Hematopoietic multipotent progenitor cell (in vitro differentiated cells): ENCODE measurements around a stretch of chr9.

- CAGE, long polyA plus RNA: no peak
Observed at GRCh38 chr9:107368207-107369229, 85.4 kb downstream of the RAD23B start.

DNA sequence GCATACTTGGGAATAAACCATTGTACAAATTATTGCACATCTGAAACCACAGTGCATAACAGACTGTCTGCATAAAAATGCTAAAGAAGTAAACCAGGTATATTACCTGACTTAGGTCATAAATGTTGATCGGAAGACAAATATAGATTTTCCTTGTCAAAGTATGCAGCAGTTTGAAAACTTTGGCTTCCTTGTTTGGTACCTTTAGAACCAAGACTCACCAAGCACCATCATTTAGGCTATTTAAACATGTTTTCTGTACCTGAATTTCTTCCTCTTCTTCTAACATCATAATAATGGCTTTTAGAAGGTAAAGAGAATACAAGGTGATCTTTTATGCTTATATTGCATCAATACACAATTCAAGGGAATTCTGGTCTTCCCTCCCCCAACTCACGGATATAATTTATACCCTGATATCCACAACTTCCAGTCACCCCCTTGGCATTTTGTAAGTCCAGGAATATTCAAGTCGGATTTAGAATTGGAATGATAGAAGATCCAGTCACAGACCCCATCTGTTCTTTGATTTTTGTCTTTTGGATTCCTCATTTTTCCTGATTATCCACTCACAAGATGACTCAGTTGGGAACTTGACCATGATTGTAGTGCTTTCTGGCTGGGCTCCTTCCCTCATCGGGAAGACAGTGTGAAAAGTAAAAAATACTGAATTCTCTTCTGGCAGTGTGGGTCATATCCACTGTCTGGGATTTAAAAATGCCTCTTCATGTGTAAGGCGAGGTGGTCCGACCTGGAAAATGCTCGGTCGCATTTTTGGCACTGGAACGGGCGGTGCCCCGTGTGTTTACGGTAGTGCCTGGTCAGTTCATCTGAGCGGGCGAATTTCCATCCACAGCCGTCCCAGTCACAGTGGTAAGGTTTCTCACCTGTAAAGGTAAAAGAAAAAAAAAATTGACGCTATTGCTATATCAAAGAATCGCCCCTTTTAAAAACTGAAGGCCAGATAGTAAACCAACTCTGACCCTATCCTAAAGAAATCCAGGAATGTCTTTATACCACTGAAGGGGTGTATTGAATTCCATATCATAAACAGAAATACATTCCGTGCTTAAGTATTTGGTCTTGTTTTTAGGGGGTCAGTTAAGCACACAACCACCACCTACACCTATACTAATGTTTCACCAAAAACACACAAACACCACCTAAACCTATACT lies 4.1 kb downstream of the KLF4 start:
- CAGE, long polyA plus RNA: start-site peak on the minus strand centred at position 398 of the sequence, 38 bp wide, 113 reads

DNA sequence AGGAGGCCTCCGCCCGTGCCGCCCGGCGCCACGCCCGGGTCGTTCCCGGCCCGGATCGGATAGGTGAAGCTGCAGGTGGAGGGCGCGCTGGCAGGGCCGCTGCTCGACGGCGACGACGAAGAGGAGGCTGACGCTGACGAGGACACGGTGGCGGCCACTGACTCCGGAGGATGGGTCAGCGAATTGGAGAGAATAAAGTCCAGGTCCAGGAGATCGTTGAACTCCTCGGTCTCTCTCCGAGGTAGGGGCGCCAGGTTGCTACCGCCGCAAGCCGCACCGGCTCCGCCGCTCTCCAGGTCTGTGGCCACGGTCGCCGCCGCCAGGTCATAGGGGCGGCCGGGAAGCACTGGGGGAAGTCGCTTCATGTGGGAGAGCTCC lies 1.7 kb downstream of the KLF4 start:
- CAGE, long polyA plus RNA: no peak

GRCh38 chr9:107540211-107540478 lies 50.6 kb upstream of the KLF4 start:
- CAGE, long polyA plus RNA: no peak

DNA sequence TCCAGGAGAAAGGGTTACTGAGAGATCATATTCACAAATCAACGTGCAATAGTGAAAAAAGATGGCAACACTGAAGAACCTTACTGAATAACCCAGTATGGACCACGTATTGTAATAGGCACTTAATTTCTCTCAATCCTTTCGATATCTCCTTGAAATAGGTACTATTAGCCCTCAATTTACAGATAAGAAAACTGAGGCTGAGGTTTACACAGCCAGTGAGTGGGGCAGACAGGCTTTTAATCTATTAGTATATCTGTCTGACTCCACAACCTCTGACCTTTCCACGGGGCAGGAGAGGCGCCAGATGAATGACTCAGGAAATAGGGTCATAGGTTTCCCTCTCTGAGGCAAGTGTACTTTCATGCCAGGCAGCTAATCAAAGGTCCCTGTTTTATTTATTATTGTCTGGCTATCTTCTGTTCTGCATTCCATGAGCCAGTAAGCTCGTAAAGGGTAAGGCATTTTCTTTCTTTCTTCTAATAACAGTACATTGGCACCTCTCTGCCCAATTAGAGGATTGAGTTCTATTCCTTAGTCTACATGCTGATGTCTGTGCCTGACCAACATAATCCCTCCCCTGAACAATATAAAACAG lies 79.6 kb upstream of the KLF4 start:
- CAGE, long polyA plus RNA: no peak

DNA sequence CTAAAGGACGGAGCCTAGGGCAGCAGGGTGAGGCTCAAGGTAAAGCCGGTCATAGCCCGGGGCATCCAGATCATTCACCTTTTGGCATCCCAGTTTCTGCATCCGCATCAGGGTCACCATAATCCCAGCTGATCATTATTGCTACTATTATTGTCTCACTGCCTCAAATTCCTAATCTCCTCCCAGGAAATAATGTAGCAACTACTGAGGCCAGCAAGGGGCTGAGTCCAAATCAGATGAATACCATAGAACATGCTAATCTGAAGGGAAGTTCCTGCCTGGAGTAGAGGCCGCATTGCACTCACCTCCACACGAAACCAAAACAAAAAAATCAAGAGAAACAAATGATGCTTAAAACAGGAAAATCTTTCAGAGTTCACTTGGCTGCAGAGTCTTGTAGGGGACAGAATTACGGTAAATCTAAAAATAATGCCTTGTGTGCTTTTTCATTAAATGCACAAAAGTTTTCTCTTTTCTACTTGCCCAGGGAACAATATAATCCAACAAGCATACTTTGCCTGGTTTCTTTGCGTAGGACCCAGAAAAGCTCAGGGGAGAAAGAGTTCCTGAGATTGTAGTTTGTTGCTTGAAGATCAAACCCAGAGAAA lies 87.6 kb upstream of the KLF4 start:
- CAGE, long polyA plus RNA: no peak

- CAGE, long polyA plus RNA: no peak
Observed at GRCh38 chr9:107588238-107588854, 98.8 kb upstream of the KLF4 start.

DNA sequence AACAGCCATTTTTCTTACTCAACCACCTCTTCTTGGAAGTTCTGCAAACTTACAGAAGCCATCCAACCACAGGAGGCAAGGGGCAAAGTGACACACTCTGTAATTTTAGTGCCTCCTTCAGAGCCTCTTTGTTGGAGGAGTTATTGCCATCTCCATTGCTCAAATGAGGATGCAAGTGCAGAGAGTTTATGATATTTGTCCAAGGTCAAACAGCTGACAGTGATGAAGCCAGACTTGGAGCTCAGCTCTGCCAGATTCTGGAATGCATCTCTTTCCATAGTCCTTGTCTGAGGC lies 126.0 kb upstream of the KLF4 start:
- CAGE, long polyA plus RNA: no peak

DNA sequence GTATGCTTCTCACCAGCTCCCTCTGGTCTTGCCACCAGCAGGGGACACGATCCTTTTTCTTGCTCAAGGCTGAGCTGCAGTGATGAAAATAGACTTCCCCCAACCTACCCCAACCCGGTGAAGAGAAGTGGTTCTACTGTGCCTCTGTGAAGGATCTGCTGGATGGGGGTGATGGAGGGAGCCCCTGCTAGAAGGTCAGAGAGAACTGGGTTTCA lies 185.3 kb upstream of the KLF4 start:
- CAGE, long polyA plus RNA: no peak

DNA sequence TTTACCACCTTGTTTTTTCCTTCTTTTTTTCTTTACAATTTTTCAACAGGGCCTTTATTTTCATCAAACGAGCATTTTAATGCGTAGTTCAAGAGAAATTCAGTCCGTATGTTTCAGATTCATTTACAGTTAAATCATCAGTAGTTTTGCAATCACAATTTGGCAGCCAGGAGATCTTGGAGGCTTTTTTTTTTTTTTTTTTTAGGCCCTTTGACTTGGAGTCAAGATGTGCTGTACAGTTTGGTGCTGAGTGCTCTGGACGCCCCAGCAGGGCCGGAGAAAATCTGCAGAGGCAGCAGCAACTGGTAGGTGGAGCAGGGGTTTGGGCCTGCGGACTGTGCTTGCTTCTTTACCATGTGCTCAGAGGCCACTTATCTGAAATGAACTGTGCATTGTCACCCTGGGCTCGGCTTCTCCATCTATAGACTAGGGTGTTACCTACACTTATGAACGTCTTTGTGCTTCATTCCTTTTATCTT lies 245.1 kb upstream of the KLF4 start:
- CAGE, long polyA plus RNA: no peak

GRCh38 chr9:107739416-107740014 lies 249.9 kb upstream of the KLF4 start:
- CAGE, long polyA plus RNA: no peak

DNA sequence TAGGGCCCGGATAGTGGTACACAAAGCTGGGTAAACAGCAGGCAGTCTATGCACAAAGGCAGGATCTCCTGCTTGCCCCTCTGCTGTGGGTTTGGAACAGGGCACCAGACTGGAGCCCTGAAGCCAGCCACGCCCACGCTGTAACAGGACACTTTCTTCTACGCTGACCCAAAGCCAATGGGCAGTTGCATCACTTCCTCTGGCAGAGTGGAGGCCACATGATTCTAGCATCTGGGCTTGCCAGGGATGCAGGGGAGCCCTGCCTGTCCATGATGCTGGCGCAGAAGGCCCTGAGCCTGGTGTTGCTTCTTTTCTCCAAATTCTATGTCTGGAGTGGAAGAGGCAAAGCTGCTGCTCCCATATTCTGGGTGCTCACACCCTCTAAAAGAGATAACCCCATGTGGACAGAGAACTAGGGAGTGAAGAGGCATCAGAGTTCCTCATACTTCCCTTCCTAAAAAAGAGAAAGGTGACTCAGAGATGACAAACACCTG lies 260.3 kb upstream of the KLF4 start:
- CAGE, long polyA plus RNA: no peak

DNA sequence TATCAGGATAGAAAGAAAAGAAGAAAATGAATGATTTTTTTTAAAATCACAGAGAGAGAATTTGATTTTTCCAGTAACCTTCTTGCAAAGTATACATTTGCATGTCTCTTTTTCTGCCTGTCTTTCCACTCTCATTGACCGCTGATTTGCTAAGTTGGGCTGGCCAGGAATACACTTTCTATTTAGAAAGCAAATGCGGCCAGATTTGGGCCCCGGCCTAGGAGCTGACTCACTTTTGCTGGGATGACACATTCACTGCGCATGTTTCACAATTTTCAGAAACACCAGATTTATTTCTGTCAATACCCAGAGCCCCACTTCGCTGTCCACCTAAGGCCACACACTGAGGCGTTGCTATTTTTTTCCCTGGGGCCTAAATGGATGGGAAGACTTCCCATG lies 261.1 kb upstream of the KLF4 start:
- CAGE, long polyA plus RNA: no peak

DNA sequence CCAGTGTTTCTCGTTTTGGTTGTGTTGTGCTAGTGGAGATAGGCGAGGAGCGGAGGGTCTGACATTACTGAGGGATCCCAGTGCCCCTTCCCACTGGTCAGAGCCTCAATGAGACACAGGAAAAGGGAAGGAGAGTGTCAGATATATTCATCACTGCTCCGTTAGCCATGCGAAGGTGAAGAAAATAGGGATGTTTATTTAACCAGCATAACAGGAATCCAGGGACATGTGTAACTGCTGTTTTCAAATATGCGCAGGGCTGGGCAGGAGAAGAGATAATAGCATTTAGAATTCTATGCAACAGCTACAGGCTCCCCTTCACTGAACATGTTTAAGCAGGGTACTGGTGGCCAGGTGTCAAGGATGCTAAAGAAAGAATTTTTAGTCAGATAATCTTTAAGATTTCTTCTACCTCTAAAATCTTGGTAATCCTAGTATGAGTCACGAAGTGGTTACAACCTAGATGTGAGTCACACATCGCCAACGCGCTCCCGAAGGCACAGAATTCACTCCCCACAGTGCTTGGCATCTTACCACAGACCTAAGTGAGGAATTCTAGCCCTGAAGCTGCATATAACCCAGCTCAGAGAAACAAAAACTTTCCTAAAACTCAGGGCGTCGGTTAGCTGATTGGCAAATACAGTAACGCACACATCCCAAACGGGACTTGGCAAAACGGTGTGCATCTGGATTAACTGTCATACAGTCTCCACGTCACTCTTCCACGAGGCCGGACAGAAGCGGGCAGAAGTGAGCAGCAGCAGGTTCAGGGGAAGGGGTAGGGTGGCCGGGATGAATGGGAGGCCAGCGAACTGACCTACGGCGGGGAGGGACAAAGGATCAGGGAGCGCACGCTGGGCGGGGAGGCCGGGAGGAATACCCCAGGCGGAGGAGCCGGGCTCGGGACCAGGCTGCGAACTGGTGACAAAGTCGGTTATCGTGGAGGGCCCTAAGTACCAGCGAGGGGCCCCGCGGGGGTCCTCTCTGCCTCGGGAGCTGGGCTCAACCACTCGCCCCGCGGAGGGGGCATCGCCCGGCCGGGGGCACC lies 1.0 kb downstream of the CTNNAL1 start:
- CAGE, long polyA plus RNA: no peak

DNA sequence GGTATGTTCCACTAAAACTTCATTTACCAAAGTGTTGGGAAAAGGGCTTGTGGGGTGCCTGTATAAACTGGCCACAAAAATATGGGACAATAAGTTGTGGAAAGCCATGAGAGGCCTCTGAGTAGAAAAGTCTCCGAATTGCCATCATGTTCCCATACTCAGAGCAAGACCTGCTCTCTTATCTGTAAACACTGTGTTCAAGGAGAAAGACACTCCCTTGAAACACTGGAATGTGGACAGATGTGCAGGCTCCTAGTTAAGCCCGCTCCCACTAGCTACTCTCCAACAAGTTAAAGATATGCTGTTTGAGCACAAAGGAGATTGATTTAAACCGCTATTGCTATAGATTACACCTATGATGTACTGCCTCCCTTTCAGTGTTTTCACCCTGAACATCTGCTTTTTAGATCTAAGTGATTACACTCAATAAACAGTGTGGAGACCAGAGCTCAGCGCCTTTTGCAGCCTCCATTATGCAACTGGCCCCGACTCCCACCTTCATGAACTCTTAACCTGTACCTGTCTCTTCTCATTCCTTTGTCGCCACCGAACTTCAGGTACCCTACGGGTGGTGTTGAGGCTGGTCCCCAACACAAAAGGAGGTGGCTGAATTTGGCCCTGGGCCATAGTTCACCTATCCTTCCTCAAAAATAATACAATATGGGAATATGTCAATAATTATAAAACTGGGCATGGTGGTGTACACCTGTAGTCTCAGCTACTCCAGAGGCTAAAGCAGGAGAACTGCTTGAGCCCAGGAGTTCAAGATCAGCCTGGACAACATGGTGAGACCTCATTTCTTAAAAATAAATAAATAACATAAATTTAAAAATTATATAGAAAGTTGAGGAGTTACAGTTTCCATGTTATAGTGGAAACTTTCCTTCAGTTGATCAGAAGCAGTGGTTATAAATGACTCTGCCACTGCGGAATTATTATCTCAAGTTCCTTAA lies 47.4 kb downstream of the TMEM245 start:
- CAGE, long polyA plus RNA: no peak

- CAGE, long polyA plus RNA: no peak
Observed at GRCh38 chr9:109098305-109099046, 21.3 kb downstream of the TMEM245 start.

GRCh38 chr9:109099047-109099592 lies 20.6 kb downstream of the TMEM245 start:
- CAGE, long polyA plus RNA: no peak

- CAGE, long polyA plus RNA: no peak
Observed at GRCh38 chr9:109250251-109250955, 70.5 kb downstream of the EPB41L4B start.

- CAGE, long polyA plus RNA: no peak
Observed at GRCh38 chr9:109331219-109331946, 10.5 kb upstream of the EPB41L4B start.

DNA sequence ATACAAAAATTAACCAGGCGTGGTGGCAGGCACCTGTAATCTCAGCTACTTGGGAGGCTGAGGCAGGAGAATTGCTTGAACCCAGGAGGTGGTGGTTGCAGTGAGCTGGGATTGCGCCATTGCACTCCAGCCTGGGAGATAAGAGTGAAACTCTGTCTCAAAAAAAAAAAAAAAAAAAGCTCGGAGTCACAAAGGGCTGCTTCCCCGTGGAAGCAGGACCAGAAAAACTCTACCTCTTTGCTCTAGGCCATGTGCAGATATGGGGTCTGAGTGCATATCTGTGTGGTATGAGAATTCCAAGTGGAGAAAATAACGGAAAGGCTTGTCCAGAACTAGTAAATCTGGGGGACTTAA lies 38.1 kb upstream of the EPB41L4B start:
- CAGE, long polyA plus RNA: no peak